ENCODE results near the genes DHDH, CGB8 and FLT3LG.

DNA sequence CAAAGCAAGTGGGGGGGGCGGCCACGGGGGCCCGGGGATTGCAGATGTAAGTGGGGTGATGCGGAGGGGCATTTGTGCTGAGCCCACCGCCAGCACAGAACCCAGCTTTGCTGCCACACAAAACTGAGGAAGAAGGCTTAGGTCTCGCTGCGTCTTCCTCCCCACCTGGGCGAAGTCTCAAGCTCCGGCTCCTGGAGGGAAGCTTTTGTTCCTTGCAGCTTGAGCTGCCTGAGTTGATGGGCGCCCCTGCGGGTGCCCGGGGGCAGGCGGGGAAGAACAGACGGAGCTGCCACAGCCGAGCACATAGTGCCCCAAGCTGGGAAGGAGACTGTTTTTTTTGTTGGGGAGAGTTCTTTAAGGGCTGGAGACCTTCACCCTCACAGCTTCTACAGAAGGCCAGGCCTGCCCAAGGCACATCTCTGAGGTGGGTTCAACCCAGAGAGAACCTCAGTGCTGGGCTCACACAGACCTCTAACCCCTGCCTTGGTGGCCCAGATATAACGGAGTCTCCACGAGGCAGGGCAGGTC, 1.6 kb upstream of the NTN5 start:
- PRO-cap: no peak

DNA sequence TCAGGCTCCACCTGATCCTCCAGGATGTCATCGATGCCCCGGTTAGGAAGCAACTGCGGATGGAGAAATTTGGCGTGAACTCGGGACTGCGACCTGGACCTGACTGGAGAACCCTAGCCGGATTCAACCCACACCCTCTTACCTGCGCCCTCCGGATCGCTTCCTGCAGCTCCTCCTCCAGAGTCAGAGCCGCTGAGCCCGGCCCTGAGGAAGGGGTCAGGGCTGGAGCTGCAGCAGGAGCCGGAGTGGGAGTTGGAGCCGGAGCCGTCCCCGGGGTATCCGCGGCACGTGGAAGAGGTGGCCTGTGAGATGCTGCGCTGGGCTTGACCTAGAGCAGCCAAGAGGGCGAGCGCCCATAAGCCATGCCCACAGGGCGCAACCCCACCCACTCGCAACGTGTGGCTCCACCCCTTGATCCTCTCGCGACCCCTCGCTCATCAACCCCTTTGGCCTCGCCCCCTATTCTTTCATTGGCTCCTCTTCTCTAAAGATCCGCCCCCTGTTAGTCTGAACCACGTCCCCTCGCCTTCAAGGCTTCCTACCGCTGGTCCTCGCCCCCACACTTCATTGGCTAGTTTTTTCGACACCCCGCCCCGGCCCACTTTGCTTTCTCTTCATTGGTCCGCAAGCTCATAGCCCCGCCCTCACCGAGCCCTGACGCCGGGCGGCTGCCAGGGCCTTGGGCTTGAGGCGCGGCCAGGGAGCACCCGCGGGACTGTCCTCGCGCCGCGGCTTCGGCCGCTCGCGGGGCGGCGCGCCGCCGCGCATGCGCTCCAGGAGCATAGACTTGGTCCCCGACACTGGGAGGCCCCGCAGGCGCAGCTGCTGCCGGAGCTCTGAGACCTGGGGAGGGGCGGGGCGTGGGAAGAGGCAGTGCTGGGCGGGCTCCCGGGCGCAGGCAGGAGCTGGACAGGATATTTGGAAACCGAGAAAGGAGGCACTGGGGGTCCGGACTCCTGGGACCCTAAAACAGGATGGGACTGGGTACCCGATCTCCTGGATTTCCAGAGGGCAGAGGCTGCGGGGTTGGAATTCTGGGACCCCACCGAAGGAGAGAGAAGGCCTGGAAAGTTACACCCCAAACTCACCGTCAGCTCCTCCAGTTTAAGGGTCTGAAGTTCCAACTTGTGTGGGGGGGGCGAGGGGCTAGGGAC, 5.4 kb downstream of the MAMSTR start:
- PRO-cap: bidirectional peak, plus-strand start at position 715 of the sequence, minus-strand start at position 398 of the sequence

DNA sequence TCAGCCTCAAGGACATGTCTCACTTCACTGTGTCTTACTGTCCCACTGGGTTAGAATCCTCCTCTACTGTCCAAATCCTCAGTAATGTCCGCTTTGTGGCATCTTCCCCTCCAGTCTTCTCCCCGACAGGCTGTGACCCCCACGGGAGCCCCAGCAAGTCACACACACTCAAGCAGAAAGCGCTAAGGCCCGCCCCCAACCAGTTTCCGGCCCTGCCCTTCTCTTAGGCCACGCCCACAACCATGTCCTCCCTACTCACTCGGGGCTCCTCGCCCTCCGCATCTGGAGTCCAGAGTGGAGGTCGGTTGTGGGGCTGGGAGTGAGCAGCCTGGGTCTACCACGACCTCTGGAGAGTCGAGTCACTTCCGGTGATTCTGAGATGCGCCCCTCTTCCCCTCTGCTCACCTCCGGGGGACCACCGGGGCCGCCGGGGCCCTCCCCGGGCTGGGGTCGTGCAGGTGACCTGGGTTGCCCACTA, 9.2 kb downstream of the PLEKHA4 start:
- PRO-cap: no peak

DNA sequence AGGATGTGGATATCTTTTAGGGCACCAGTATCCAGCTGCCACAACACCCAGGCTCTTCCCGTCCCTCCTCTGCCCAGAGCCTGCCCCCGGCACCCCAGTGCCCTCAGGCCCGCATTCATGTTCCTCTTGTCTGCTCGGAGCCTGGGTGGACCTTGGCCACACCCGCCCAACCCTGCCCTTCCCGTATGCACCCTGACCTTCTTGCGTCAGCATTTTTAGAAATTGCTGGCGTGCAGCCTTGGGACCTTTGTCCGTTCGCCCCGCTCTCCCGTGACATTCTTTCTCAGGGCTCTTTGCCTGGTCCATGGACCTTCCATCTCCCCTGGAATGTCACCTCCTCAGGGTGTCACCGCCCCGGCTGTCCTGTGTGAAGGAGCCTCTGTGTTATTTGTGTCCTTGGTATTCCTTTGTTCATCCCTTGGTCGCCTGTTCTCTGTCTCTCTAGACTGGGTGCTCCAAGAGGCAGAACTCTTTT, 7.6 kb downstream of the NUCB1 start:
- PRO-cap: unidirectional peak, minus-strand start at position 99 of the sequence

- PRO-cap: no peak
Observed at GRCh38 chr19:48912811-48913329, 12.8 kb downstream of the NUCB1 start.

GRCh38 chr19:48933323-48934070, at the start of gene DHDH:
Gene DHDH, plus strand, starts transcription at chr19:48933699.
- PRO-cap: bidirectional peak, plus-strand start at chr19:48933699, minus-strand start at chr19:48933574

DNA sequence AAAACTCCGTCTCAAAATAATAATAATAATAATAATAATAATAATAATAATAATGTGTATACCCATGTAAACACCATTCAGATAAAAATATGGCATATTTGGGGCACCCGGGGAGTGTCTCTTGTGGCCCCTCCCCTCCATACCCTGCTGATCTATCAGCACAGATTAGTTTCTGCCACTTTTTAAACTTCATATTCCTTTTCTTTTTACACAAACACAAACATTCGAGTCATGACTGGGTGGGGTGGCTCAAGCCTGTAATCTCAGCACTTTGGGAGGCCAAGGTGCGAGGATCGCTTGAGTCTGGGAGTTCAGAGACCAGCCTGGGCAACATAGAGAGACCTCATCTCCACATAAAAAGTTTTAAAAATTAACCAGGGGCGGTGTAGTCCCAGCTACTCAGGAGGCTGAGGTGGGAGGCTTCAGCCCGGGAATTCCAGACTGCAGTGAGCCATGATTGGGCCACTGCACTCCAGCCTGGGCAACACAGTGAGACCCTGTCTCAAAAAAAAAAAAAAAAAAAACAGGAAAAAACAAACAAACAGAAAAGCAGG, 776 bp upstream of the BAX start:
- PRO-cap: no peak

DNA sequence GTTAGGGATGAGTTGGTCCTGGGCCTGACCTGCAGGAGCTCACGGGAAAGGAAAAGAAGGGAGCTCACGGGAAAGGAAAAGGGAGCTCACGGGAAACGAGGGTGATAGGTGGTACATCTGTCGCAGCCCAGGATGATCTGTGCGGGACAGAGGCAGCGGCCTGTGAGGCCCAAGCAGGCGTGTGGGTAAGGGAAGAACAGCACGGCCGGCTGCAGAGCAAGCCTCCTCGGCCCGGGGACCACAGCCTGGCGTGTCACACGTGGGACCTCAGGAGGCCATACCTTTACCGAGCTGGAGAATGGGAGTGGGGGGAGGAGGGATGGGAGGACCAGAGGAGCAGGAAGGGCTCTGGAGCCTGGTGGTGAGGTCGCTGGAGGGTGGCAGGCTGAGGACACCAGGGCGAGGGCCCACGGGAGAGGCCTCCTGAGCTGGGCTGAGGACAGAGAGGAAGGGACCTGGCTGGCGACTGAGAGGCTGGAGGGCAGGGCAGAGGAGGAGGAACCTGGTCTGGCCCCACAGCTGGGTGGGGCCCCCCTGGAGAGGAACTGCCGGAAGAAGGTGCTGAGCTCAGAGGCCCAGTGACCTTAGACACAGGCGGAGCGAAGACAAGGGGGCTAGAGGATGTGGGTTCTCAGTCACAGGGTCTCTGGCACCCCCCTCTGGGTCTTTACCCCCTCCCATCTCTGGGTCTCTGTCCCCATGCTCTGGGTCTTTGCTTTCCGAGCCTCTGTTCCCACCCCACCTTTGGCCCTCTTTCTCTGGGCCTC, 2.9 kb upstream of the FTL start:
- PRO-cap: bidirectional peak, plus-strand start at position 570 of the sequence, minus-strand start at position 468 of the sequence

- PRO-cap: no peak
Observed at GRCh38 chr19:49048963-49049270, at the start of gene CGB8. Gene CGB8, minus strand, starts transcription at chr19:49049111.

DNA sequence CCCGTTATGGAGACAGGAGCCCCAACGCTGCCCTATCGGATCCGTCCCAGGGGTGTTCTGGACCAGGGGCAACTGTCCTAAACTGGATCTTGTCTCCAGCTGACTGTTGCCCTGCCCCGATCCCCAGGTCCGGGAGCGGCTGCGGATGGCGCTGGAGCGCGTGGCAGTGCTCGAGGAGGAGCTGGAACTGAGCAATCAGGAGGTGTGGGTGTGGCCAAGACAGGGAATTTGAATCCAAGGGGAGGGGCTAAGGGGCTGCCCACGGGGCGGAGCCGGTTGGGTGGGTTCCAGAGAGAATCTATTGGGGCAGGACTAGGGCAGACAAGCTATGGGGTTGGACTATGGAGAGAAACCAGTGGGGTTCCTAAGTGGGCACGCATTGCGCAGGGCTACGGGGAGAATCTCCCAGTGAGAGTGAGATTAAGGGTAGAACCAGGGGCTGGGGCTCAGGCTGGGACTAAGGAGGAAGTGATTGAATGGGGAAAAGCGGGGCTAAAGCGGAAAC, 10.0 kb downstream of the PPFIA3 start:
- PRO-cap: no peak

DNA sequence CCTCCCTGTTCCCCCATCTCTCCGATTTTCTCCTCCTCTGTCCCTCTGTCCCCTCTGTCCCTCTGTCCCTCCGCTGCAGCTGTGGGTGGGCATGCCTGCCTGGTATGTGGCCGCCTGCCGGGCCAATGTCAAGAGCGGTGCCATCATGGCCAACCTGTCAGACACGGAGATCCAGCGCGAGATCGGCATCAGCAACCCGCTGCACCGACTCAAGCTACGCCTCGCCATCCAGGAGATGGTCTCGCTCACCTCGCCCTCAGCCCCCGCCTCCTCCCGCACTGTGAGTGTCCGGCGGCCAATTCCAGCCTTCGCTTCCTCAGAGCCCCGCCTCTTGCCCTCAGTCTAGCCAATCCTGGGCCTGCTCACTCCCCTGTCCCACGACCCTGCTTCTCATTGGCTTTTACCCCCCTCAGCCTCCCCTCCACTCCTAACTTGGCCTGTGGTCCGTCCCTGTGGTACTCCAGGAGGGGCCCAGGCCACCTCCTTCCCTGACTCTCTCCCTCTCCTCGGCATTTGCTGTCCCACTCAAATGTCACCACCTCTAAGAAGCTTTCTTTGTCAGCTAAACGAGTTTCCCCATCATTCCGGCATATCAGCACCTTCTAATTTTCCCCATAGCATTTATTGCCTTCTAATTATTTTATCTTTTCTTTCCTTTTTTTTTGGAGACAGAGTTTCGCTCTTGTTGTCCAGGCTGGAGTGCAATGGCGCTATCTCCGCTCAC, 12.3 kb downstream of the HRC start:
- PRO-cap: bidirectional peak, plus-strand start at position 463 of the sequence, minus-strand start at position 282 of the sequence

DNA sequence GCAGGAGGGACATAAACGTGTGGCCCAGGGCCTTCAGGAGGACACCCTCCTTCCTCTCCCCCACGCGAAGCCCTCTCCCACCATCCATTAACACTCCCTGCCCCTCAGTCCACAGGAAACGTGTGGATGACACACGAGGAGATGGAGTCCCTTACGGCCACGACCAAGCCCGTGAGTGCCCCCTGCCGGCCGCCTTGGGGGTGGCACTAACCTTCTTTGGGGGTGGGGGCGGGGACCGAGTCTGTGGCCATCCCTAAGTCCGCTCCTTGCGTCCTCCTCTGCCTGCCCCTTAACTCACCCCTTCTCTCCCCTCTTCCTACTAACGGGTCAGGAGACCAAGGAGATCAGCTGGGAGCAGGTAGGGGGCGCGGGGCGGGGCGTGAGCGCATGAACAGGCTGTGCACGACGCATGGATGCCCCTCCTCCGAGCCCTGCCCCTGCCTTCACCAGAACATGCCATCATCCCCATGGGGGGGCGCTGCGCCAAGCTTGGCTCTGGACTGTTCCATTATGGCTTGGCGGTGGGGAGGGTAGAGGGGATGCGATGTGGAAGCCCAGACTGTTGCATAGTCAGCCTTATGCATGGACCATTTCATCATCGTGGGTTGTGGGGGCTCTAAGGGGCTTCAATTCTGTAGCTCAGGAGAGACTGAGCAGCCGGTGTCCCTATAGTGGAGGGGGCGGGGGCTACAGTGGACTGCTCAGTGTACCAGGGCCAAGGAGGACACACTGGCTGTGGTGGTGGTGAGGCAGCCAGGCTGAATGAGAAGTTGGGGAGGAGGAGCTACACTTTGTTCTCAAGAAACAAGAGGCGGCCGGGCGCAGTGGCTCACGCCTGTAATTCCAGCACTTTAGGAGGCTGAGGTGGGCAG, 9.1 kb downstream of the HRC start:
- PRO-cap: no peak

DNA sequence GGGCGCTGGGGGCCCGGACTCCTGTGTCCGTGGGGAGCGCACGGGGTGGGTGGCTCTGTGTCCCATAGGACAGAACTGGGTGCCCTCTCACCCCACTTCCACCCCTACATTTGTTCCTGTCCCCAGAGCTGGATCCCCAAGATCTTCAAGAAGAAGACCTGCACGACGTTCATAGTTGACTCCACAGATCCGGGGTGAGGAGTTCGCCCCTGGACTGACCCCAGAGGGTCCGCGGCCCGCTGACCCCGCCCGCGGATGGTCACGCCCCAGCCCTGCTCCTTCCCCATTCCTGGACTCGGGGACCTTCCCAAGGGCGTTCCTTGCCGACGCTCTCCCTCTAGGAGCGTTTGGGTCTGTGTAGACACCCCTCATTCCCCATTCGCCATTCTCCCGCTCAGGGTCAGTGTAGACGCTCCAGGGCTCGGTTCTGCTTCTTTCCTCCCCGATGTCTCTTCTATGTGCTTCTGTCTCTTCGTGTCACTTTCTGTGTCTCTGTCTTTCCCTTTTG, 528 bp downstream of the TRPM4 start:
- PRO-cap: no peak

DNA sequence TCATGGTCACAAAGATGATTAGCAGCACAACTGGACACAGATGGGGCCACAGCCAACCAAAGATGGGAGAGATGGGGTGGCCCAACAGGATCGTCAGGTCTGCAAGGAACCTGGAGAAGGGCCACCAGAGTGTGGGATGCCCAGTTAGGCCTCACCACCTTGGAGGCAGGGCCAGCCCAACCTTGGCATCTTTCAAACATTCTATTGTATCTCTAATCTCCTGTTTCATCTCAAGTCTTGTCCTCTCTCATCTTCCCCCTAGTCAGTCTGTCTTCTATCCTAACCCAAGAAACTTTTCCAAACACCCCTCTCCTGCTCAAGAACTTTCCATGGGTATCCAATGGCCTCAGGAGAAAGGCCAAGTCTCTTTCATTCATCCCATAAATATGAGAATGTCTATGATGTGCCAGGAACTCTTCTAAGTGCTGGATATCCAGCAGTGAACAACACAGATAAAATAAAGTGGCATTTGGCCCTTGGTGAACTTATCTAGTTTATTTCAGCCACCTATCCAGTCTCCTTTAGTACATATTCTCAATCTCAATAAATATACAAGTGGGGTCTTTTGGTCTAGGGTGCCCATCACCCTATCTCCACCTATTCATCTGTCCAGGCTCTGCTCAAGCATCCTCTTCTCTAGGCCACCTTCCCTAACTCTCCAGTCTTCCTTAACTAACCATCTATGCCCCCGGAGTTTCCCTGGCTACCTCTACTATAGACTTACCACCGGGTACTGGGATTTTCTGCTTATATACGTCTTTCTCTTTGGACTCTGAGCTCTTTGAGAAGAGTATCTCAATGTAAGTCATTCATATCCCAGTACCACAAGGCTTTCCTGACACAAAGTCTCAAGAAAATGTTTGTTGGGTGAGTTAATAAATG, 34.1 kb downstream of the SLC6A16 start:
- PRO-cap: no peak

GRCh38 chr19:49345268-49345654, 10.1 kb downstream of the CD37 start:
- PRO-cap: no peak

DNA sequence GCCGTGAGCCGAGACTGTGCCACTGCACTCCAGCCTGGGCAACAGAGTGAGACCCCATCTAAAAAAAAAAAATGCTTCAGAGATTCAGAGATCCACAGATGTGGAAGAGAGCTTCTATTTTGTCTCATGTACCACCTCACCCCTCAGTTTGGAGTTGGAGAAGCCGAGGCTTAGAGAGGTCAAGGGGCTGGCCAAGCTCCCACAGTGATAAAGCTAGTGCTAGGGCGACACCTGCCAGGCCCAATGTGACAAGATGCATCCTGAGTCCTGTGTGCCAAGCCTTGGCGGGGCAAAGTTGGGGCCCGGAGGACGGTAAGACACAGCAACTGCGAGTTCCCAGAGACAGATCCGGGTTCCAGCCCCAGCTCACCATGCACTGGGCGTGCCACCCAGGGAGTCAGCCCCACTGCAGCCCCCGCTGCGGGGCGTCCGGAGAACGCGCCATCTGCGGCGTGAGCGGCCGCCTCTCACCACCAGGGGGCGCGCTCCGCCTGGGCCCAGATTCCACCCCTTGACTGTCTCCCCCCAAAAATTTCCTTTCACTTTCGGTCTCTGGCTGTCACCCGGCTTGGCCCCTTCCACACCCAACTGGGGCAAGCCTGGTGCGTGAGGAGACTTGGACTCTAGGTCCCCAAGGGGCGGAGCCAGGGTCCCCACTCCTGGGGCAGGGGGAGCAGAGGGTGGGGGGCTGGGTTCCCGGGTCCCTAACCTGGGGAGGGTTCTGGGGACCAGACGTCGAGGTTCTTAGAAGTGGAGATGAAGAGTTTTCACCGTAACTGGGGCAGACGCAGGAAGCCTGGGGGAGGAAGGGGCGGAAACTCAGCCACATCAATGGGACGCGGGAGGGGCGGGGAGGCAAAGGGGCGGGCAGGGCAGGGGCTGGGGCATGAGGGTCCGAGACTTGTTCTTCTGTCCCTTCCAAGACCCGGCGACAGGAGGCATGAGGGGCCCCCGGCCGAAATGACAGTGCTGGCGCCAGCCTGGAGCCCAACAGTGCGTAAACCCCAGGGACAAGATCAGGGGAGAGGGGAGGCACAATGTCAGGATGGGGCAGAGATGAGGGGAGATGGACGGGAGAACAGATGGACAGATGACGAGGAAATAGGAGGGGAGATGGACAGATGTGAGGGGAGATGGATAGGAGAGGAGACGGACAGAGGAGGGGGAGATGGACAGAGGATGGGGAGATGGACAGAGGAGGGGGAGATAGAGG, at the start of gene FLT3LG:
Gene FLT3LG (plus strand): TSS at position 536 of the 1,213 bp plus-strand sequence.
- PRO-cap: bidirectional peak, plus-strand start at position 587 of the sequence, minus-strand start at position 468 of the sequence; bidirectional peak, plus-strand start at position 858 of the sequence, minus-strand start at position 798 of the sequence

- PRO-cap: no peak
Observed at GRCh38 chr19:49496595-49496930, 329 bp downstream of the RPS11 start.

- PRO-cap: no peak
Observed at GRCh38 chr19:49497834-49498794, 1.9 kb downstream of the RPS11 start.

GRCh38 chr19:49514173-49514608, 1.7 kb downstream of the FCGRT start:
- PRO-cap: no peak

DNA sequence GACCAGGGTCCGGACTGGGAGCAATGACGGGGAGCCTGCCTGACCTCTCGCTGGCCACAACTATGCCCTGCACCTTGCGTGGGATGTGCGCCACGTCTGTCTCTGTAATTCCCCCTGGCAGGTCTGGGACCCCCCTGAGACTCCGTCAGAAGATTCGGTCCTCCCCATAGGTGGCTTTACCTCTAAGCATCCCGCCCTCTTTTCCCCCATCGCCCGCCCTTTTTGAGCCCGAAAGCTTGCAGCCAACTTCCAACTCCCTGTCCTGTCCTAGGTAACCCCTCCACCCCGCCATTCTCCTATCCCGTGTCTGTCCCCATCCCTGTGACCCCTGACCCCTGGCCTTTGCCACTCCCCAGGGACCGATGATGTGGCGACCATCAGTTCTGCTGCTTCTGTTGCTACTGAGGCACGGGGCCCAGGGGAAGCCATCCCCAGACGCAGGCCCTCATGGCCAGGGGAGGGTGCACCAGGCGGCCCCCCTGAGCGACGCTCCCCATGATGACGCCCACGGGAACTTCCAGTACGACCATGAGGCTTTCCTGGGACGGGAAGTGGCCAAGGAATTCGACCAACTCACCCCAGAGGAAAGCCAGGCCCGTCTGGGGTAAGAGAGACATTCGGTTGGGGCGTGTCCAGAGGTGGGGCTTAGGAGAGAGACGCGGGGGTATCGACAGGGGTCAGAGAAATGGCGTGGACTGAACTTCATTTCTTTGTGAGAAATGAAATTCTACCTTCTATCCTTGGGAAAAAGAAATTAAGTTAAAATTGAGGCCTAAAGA, 497 bp downstream of the RCN3 start:
- PRO-cap: no peak

All from bile duct (tissue), 1 donor.